ENCODE measurements around the gene LRCH3.

DNA sequence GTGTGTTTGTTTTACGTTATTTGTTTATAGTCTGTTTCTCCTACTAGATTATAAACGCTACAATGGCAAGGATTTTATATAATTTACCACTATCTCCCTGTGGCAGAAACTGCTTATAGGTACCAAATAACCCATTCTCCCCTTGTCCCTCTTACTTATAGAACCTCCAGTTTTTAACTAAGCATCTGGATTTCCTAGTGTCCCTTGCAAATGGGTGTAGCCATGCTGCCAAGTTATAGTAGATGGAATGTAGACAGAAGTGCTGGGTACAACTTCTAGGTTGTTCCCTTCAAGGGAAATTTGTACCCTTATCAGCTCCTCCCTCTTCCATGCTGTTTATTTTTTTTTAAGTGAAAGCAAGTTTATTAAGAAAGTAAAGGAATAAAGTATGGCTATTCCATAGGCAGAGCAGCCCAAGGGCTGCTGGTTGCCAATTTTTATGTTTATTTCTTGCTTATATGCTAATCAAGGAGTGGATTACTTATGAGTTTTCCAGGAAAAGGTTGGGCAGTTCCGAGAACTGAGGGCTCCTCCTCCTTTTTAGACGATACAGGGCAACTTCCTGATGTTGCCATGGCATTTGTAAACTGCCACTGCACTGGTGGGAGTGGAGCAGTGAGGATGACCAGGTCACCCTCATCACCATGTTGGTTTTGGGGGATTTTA is 40.0 kb upstream of the TM4SF19 start:
- PRO-cap, result no peak
CAGE:
- cytosol, long polyA minus RNA, result no peak
- cytosol, long polyA plus RNA, result no peak
- long polyA plus RNA, result no peak
- nucleus, long polyA minus RNA, result no peak
- nucleus, long polyA plus RNA, result no peak

DNA sequence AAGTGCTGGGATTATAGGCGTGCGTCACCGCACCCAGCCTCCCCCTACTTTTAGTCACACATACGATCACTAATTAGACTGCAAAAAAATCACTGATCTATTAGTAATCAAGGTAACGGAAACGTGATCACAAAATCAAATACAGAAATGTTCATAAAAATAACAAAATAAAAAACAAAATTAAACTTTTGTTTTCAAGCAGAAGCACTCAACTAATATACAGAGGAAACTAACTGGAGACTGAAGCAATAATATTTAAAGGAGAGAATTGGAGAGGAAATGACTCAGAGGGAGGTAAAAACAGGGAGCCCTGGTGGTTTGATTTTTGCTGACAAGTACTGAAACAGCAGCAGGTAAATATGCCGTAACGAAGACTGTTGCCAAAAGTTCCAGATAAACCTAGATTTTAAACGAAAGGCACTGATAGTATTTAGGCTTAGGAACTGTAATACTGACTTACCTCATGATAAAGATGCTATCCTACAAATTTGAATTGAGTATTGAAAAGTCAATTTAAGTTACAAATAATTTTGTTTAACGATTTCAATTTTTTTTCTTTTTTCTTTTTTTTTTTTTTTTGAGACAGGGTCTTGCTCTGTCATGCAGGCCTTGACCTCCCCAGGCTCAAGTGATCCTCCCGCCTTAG is 4.4 kb downstream of the WDR53 start:
- PRO-cap, result no peak
CAGE:
- cytosol, long polyA minus RNA, result no peak
- cytosol, long polyA plus RNA, result no peak
- long polyA plus RNA, result no peak
- nucleus, long polyA minus RNA, result no peak
- nucleus, long polyA plus RNA, result no peak

- PRO-cap, result no peak
CAGE:
- cytosol, long polyA minus RNA, result no peak
- cytosol, long polyA plus RNA, result no peak
- long polyA plus RNA, result no peak
- nucleus, long polyA minus RNA, result no peak
- nucleus, long polyA plus RNA, result no peak
Observed at GRCh38 chr3:196842604-196843321, 25.0 kb upstream of the SENP5 start.

DNA sequence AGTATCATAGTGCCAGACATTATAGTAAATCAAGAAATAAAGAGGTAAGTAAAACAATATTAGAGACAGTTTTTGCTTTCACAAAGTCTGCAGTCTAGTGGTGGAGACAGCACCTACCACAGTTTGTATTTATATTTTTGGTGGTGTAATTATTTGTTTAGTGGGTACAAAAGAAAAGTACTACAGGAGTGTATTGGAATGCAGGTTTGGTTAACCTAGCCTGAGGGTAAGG is 36.1 kb downstream of the NCBP2 start:
- PRO-cap, result no peak
CAGE:
- cytosol, long polyA minus RNA, result no peak
- cytosol, long polyA plus RNA, result no peak
- long polyA plus RNA, result no peak
- nucleus, long polyA minus RNA, result no peak
- nucleus, long polyA plus RNA, result no peak

- PRO-cap, result no peak
CAGE:
- cytosol, long polyA minus RNA, result no peak
- cytosol, long polyA plus RNA, result no peak
- long polyA plus RNA, result no peak
- nucleus, long polyA minus RNA, result no peak
- nucleus, long polyA plus RNA, result no peak
Observed at GRCh38 chr3:196944008-196945194, 1.9 kb downstream of the NCBP2AS2 start.

DNA sequence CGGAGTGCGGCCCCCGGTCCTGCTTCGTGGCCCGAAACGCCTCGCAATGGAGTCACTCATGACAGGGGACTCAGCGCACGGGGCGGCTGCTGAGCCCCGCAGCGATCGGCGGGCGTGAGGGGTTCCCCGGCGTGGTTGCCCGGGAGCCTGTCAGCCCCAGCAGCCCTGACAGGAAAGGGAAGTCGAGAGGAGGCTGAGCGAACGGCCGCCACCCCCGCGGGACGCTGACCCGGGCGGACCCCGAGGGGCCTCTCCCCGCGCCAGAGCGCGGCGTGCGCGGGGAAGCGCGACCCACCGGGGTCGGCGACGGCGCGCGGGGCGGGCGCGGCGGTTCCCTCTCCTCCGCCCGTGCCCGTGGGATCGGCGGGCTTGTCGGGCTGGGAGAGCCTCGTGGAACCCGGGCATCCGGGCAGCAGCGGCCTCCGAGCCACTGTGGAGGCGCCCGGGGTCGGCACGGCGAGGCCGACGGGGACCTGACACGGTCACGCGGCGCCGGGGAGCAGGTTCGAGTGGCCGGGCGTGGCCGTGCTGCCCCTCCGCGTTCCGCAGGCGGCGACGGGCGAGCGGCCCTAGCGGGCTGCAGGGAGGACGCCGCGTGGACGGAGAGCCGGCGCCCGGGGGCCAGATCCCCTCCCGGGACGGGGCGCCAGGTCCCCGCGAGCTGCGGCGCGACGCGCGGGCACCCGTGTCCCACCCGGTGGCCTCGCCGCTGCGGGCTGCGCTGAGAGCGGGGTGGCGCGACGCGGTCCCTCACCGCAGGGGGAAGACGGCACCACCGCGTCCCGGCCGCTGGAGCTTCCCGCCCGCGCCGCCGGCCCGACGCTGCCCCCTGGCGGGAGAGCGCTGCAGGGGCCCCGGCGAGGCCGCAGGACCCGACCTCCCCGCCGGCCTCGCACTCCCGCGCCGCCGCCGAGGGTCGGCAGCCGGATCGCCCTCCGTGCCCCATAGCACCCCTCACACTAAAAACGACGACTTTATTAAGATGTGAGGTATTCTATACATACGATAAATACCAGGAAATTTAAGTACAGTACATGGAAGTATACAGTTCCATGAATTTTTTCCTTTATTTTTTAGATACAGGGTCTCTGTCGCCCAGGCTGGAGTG is 945 bp upstream of the PIGZ start:
- PRO-cap, result bidirectional peak, plus-strand start at position 179 of the sequence, minus-strand start at position 116 of the sequence; bidirectional peak, plus-strand start at position 562 of the sequence, minus-strand start at position 371 of the sequence; unidirectional peak, minus-strand start at position 768 of the sequence
CAGE:
- cytosol, long polyA minus RNA, result no peak
- cytosol, long polyA plus RNA, result no peak
- long polyA plus RNA, result no peak
- nucleus, long polyA minus RNA, result no peak
- nucleus, long polyA plus RNA, result no peak

- PRO-cap, result no peak
CAGE:
- cytosol, long polyA minus RNA, result no peak
- cytosol, long polyA plus RNA, result no peak
- long polyA plus RNA, result no peak
- nucleus, long polyA minus RNA, result no peak
- nucleus, long polyA plus RNA, result no peak
Observed at GRCh38 chr3:197139979-197140491, 110.4 kb upstream of the MELTF start.

DNA sequence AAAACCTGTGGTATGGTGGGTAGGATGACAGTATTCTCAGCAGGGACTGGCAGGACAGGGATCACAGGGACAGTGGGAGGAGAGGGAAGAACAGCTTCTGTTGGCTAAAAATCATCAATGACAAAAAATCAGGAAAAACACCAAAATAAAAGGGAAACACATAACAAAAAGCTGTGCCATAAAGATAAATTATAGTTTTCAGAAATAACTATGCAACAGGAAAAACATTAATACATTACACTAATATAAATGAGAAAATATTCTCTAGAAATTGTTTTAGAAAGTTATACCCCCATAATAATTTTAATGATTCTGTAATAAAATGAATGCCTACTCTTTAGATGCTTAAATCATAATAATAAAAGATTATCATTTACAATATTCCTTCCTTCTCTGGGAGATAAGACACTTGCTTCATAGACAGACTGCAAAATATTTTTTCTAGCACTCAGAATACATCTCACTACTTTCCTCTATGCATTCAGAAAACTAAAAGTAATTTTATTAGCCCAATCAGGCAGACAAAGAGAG is 132.1 kb upstream of the MELTF start:
- PRO-cap, result no peak
CAGE:
- cytosol, long polyA minus RNA, result no peak
- cytosol, long polyA plus RNA, result no peak
- long polyA plus RNA, result no peak
- nucleus, long polyA minus RNA, result no peak
- nucleus, long polyA plus RNA, result no peak

- PRO-cap, result no peak
CAGE:
- cytosol, long polyA minus RNA, result no peak
- cytosol, long polyA plus RNA, result no peak
- long polyA plus RNA, result no peak
- nucleus, long polyA minus RNA, result no peak
- nucleus, long polyA plus RNA, result no peak
Observed at GRCh38 chr3:197297033-197297397, 1.4 kb downstream of the DLG1 start.

DNA sequence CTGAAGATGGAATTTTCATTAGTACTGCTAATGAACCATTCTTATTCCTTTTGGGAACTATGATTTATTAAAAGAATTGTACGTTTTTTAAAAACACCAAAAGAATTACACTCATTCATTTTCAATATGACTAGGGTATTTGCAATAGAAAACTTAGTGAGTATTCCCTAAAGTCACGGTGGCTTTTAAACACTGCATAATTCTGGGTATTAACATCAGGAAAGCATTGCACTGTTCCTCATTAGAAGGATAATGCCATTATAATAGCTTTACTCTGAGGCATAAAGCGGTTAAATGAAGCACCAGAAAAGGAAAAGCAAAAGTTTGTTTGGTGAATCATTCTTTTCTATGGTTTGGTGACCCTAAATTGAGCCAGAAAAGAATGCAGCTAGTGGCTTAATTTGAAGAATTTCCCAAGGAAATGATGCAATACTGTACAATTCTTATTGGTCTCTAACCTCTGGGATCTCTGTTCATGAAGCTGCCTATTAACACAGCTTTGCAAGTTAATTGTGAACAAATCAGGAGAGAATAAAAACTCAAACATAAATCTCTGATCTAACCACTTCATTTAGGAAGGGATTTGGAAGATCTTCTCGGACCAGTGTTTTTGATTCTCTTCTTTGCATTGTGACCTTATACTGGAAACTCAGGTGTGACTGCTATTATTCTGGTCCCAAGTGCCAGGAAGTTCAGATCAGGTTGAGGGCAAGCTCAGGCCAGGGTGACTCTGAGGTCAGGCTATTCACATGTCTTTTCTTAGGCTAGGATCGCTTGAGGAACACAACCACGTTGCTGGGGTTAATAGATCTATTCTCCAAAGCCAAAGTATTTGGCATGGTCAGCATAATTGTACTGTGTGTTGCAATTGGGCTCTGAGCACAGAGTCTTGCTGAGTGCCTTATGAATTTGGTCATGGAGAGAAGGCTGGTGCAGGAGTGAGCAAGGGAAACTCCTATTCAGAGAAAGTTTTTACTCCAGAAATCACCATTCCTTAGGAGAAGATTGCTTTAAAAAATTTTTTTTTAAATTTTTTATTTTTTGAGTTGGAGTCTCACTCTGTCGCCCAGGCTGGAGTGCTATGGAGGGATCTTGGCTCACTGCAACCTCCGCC is 11.3 kb upstream of the DLG1 start:
- PRO-cap, result bidirectional peak, plus-strand start at position 454 of the sequence, minus-strand start at position 247 of the sequence
CAGE:
- cytosol, long polyA minus RNA, result no peak
- cytosol, long polyA plus RNA, result no peak
- long polyA plus RNA, result no peak
- nucleus, long polyA minus RNA, result no peak
- nucleus, long polyA plus RNA, result no peak

GRCh38 chr3:197444076-197444417 is 111.7 kb downstream of the BDH1 start:
- PRO-cap, result no peak
CAGE:
- cytosol, long polyA minus RNA, result no peak
- cytosol, long polyA plus RNA, result no peak
- long polyA plus RNA, result no peak
- nucleus, long polyA minus RNA, result no peak
- nucleus, long polyA plus RNA, result no peak

DNA sequence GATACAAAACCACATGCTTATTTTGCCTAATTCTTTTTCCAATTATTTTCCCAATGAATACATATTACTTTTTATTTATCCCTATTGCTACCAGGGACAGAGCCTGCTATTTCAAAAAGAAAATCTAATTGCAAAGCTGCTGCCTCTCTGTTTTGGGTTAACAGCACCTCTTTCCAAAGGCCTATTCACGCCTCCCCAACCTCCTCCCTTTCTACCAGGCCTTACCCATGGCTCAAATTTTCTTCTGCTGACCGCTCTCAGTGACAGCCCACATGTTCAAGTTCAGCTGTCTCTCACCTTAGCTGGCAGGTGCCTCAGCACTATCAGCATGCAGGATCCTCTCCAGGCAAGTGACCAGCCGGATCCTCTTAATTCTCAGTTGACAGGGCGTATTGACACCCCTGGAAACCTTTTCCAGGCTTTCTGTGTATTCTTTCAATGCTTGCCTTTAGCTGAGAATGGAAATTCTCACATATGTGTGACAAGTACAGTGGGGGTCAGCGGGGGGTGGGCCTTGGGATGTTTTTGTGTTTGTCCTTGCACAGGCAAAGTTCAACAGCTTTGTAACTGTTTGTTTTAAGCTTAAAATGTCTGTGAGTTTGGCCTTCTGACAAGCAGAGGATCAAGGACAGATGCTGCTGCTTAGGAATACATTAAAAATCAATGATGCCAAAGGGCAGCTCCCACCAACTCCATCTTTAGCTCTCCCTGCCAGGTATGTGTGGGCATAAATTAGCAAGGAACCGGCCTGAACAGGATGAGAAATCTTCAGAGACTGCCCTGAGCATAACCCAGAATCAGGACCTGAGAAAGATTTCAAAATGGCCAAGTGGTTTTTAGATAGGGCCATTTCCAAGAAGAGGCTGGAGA is 17.4 kb upstream of the BDH1 start:
- PRO-cap, result no peak
CAGE:
- cytosol, long polyA minus RNA, result no peak
- cytosol, long polyA plus RNA, result no peak
- long polyA plus RNA, result no peak
- nucleus, long polyA minus RNA, result no peak
- nucleus, long polyA plus RNA, result no peak

GRCh38 chr3:197601078-197601787 is 45.5 kb upstream of the BDH1 start:
- PRO-cap, result no peak
CAGE:
- cytosol, long polyA minus RNA, result no peak
- cytosol, long polyA plus RNA, result no peak
- long polyA plus RNA, result no peak
- nucleus, long polyA minus RNA, result no peak
- nucleus, long polyA plus RNA, result no peak

DNA sequence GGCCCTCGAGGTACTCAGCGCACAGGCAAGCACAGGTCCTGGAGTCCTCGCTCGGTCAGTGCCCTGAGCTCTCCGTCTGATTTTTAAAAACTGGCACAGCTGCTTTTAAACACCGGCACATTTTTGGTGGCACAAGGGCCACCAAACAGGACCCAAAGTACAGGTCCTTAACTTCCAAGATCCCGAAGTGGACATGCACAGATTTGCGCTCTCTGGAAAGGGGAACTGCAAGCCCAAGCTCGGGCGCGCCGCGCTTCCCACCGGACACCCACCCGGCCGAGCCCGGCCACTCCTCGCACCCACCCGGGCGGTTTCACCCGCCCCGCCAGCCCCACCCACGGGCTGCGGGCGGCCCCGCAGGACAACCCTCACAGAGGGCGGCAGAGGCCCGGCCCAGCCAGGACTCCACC is 71.2 kb upstream of the BDH1 start:
- PRO-cap, result no peak
CAGE:
- cytosol, long polyA minus RNA, result no peak
- cytosol, long polyA plus RNA, result no peak
- long polyA plus RNA, result no peak
- nucleus, long polyA minus RNA, result no peak
- nucleus, long polyA plus RNA, result no peak

GRCh38 chr3:197730986-197731508 is 5.7 kb downstream of the RUBCN start:
- PRO-cap, result no peak
CAGE:
- cytosol, long polyA minus RNA, result no peak
- cytosol, long polyA plus RNA, result no peak
- long polyA plus RNA, result no peak
- nucleus, long polyA minus RNA, result no peak
- nucleus, long polyA plus RNA, result no peak

- PRO-cap, result bidirectional peak, plus-strand start at chr3:197791267, minus-strand start at chr3:197791484
CAGE:
- cytosol, long polyA minus RNA, result start-site peak on the plus strand at chr3:197791251-197791274, 64 reads
- cytosol, long polyA plus RNA, result no peak
- long polyA plus RNA, result start-site peak on the plus strand at chr3:197791246-197791274, 267 and 192 reads in 2 replicates
- nucleus, long polyA minus RNA, result start-site peak on the plus strand at chr3:197791258-197791275, 642 reads; start-site peak on the plus strand at chr3:197791499-197791506, 113 reads
- nucleus, long polyA plus RNA, result start-site peak on the plus strand at chr3:197791254-197791274, 237 and 436 reads in 2 replicates
Observed at GRCh38 chr3:197791147-197791839, at the start of gene LRCH3. Gene LRCH3 (plus strand): TSS chr3:197791254.

DNA sequence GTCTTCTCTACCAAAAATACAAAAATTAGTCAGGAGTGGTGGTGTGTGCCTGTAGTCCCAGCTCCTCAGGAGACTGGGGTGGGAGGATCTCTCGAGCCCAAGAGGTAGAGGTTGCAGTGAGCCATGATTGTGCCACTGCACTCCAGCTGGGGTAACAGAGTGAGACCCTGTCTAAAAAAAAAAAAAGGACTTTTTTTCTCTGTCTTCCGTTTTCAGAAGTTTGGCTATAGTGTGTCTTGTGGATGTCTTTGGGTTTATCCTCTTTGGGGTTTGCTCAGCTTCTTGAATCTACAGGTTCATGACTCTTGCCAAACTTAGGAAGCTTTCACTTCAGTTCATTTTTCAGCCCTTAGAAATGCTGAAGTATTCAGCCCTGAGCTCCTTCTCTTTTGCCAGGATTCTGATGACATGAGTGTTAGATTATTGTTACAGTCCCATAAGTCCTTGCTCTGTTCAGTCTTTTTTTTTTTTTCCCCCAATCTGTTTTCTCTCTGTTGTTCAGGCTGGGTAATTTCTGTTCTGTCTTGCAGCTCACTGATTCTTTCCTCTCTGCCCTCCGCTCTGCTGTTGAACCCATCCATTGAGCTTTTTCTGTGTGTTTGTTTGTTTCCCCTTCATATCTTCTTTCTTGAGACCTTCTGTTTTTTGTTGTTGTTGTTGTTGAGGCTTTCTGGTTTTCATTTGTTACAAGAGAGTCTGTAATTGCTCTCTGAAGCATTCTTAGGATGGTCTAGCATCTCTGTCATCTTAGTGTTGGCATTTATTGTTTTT is 18.3 kb downstream of the LRCH3 start:
- PRO-cap, result no peak
CAGE:
- cytosol, long polyA minus RNA, result no peak
- cytosol, long polyA plus RNA, result no peak
- long polyA plus RNA, result no peak
- nucleus, long polyA minus RNA, result no peak
- nucleus, long polyA plus RNA, result no peak

DNA sequence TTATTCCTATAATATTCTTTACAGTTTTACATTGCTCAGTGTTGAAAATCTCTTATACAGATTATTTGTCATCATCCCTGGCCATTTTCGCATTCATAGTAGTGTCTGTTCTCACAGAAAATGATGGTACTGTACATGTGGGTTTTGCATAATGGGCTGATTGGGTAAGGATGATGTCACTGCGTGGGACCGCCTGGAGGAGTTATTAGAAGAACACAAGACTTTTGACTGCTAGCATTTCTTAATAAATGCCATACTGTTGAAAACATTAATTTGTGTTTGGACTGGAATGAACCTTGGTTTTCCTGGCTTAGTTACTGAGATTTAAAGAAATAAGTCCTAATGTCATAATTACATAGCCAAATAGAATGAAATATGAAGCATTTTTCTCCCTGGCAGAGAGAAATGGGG is 20.3 kb downstream of the LRCH3 start:
- PRO-cap, result no peak
CAGE:
- cytosol, long polyA minus RNA, result no peak
- cytosol, long polyA plus RNA, result no peak
- long polyA plus RNA, result no peak
- nucleus, long polyA minus RNA, result no peak
- nucleus, long polyA plus RNA, result no peak

- PRO-cap, result no peak
CAGE:
- cytosol, long polyA minus RNA, result no peak
- cytosol, long polyA plus RNA, result no peak
- long polyA plus RNA, result no peak
- nucleus, long polyA minus RNA, result no peak
- nucleus, long polyA plus RNA, result no peak
Observed at GRCh38 chr3:197960989-197961256, 906 bp downstream of the LMLN start.

GRCh38 chr3:197961482-197961954 is 1.5 kb downstream of the LMLN start:
- PRO-cap, result no peak
CAGE:
- cytosol, long polyA minus RNA, result no peak
- cytosol, long polyA plus RNA, result no peak
- long polyA plus RNA, result no peak
- nucleus, long polyA minus RNA, result no peak
- nucleus, long polyA plus RNA, result no peak